Ileum (tissue), 1 donor: ENCODE measurements around a stretch of chr19.

- PRO-cap: no peak
These were observed 2.3 kb upstream of the SERTAD3 start for GRCh38 chr19:40446271-40447008.

GRCh38 chr19:40464875-40465458 is 578 bp downstream of the BLVRB start:
- PRO-cap: no peak

DNA sequence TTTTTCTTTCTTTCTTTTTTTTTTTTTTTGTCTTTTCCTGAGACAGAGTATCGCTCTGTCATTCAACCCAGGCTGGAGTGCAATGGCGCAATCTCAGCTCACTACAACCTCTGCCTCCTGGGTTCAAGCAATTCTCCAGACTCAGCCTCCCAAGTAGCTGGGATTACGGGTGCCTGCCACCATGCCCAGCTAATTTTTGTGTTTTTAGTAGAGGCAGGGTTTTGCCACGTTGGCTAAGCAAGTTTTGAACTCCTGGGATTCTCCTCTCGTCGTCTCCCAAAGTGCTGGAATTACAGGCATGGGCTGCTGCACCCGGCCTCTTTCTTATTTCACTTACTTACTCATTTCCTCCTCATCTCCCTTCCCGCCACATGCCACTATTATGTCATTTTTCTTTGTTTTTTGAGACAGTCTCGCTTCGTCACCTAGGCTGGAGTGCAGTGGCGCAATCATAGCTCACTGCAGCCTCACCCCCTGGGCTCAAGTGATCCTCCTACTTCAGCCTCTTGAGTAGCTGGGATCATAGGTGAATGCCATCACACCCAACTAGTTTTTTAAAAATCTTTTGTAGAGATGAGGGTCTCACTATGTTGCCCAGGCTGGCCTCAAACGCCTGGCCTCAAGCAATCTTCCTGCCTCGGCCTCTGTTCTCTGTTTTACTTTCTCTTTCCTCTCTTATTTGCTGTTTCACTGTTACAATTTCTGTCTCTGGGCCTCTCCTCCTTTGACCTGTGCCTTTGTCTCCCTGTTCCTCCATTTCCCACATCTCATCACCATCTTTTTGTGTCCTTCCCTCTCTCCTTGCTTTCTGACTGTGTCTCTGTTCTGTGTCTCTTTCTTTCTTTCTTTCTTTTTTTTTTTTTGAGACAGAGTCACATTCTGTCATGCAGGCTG is 9.1 kb downstream of the SHKBP1 start:
- PRO-cap: no peak

GRCh38 chr19:40610379-40610906 is 9.3 kb downstream of the LTBP4 start:
- PRO-cap: no peak

DNA sequence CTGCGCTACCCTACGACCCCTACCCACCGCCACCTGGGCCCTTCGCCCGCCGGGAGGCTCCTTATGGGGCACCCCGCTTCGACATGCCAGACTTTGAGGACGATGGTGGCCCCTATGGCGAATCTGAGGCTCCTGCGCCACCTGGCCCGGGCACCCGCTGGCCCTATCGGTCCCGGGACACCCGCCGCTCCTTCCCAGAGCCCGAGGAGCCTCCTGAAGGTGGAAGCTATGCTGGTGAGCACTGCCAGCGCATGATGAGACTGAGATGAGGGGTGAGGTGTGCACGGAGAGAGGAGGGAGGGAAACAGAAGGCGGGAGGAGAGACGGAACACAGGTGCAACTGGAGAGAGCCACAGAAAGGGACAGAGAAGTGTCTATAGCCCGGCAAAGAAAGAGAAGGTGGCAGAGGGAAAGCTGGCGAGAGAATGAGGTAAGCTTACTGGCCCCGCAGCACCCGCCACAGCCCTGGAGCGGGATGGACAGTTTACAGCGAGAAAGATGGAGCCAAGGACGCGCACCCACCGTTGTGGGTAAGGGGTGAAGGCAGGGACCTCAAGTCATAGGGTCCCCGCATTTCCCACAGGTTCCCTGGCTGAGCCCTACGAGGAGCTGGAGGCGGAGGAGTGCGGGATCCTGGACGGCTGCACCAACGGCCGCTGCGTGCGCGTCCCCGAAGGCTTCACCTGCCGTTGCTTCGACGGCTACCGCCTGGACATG is 26.1 kb downstream of the LTBP4 start:
- PRO-cap: no peak

- PRO-cap: no peak
These were observed 12.0 kb upstream of the NUMBL start for GRCh38 chr19:40702358-40703019.

- PRO-cap: no peak
These were observed 2.2 kb downstream of the COQ8B start for GRCh38 chr19:40714494-40714911.

GRCh38 chr19:40720427-40720976 is 3.6 kb downstream of the ITPKC start:
- PRO-cap: no peak

DNA sequence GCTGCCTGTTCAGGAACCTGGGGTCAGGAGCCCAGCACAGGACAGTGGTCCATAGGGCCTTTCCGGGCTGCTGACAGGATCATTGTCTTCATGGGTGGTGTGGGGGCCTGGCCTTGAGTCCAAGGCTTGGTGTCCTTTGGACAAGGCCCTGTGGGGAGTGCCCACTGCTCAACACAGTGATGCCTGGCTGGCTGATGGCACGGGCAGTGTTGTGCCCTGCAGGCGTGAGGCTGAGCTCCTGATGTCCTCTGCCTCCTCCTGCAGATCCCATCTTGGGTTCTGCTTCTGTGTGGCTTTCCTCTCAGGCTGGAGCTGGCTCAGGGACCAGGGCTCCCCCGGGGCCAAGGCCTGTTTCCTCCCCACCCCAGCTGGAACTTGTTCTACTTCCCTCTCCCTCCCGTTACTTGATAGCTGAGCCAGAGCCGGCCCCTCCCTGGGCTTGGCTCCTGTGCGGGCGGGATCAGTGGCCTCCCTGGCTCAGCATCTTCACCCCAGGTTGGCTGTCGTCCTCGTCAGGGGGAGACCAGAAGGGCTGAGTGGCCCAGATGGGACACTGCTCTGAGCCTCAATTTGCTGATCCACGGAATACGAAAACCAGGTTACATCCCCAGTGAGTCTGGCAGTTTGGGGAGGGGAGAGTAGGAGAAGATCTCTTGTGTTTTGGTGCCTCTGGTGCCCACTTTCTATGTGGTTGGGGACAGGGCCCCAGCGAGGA is 3.8 kb downstream of the EGLN2 start:
- PRO-cap: no peak

DNA sequence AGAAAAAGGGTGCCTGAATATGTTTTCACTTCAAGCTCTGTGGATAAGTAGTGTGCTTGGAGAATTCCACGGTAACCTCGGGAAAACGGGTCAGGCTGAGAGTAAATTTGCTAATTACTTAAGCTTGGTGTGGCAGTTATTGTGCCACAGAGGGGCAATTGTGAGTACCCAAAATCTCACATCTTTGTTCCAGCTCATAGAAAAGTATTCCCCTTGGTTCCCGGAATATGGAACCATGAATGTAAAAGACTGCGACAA is 36.3 kb upstream of the CYP2B6 start:
- PRO-cap: no peak

GRCh38 chr19:41009568-41010367 is 18.7 kb downstream of the CYP2B6 start:
- PRO-cap: no peak

GRCh38 chr19:41090014-41090578 is 1.8 kb downstream of the CYP2A13 start:
- PRO-cap: no peak

- PRO-cap: no peak
These were observed 1.9 kb downstream of the AXL start for GRCh38 chr19:41220829-41221446.

- PRO-cap: no peak
These were observed 9.4 kb downstream of the HNRNPUL1 start for GRCh38 chr19:41273393-41274160.

DNA sequence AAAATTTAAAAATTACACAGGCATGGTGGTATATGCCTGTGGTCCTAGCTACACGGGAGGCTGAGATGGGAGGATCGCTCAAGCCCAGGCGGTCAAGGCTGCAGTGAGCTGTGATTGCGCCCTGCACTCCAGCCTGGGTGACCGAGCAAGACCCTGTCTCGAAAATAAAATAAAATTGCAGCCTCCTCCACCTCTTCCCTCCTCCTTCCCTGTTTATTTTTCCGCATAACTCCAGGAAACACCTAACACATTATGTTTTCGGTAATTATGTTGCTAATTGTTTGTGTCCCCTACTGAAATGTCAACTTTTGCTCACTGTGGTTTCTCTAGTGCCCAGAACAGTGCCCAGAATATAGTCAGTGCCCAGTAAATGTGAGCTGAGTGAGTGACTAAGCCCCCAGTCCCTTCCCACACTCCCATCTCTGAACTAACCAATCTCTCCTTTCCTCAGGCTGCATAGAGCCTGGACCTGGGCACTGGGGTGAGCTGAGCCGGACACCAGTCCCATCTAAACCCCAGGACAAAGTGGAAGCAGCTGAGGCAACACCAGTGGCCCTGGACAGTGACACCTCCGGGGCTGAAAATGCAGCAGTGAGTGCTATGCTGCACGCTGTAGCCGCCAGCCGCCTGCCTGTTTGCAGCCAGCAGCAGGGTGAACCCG is 6.1 kb downstream of the CCDC97 start:
- PRO-cap: no peak

- PRO-cap: no peak
These were observed 11.7 kb downstream of the CCDC97 start for GRCh38 chr19:41321449-41322354.

DNA sequence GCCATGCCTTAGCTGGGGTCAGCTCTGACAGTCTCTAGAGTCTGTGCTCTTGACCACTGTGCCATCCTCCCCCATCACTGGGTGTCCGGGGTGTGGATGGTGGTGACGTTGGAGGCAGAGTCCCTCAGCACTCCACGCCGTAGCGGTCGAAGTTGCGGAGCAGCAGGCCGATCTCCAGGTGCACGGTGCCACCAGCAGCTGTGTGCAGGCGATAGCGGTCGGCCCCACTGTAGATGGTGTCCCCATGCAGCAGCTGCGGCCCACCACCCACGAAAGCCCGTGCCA is 796 bp upstream of the TGFB1 start:
- PRO-cap: no peak

- PRO-cap: no peak
These were observed 3.6 kb upstream of the TGFB1 start for GRCh38 chr19:41357225-41357863.

GRCh38 chr19:41367663-41368225 is 3.8 kb upstream of the B9D2 start:
- PRO-cap: no peak

DNA sequence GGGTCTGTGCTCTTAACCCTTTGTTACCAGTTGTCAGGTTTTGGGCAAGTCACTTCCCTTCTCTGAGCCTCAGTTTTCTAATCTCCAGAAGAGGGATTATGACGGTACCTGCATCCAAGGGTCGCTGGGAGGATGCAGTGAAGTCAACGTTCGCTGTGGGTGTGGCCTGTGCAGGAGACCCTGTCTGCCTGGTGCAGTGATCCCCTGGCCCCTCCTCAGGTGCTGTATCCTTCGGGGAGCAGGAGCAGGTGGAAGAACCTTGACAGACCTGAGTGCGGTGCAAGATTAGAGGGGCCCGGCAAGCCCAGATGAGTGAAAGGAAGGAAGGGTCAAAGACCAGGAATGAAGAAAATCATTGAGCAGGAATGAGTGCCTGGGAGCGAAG is 12.8 kb downstream of the B3GNT8 start:
- PRO-cap: no peak